ENCODE results near the genes OR4A16, OR5T3, SSRP1, UBE2L6 and YPEL4.

GRCh38 chr11:48114432-48114855 lies 102.2 kb upstream of the OR4B1 start:
- PRO-cap = no peak

- PRO-cap = no peak
Observed at GRCh38 chr11:48135857-48136393, 80.7 kb upstream of the OR4B1 start.

- PRO-cap = no peak
Observed at GRCh38 chr11:55342821-55343493, at the start of gene OR4A16. OR4A16 (plus strand) TSS chr11:55343201.

GRCh38 chr11:56252076-56252320 lies at the start of gene OR5T3:
OR5T3 (plus strand) TSS chr11:56252254.
- PRO-cap = no peak

DNA sequence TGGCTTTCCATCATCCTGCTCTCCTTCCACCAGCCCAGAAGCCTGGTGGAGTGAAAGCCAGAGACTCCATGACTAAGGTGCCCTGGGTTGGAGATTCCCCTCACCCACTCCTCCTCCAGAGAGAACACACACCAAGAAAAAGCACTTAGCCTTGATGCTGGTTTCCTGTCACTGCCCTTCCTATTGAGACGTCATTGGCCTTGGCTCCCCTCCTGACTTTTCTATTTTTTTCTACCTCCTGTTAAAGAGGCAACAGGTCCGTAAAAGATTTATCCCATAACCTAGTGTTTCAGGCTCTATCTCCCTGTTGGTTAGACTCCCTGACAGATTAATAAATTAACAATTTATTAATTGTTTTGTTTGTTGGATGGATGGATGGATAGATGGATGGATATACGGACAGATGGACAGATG lies 38.6 kb upstream of the APLNR start:
- PRO-cap = no peak

DNA sequence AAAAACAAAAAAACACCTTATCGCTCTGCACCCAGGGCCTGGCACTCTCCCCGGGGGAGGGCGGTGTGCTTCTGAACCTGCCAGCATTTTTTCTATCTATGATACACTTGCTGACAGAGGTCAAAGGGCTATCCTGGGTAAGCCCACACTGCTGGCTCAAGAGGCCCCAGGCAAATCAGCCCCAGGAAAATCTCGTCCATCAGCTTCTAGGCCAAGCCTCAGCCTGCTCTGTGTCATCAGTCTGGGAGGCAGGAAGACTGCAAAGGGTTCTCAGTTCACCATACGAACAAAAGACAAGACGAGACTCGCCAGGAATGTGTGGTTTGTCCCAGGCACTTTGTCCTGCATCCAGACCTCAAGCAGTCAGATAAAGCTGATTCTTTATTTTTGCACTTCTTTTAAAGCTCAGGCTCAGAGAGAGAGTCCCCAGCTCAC lies 31.8 kb downstream of the TNKS1BP1 start:
- PRO-cap = no peak

DNA sequence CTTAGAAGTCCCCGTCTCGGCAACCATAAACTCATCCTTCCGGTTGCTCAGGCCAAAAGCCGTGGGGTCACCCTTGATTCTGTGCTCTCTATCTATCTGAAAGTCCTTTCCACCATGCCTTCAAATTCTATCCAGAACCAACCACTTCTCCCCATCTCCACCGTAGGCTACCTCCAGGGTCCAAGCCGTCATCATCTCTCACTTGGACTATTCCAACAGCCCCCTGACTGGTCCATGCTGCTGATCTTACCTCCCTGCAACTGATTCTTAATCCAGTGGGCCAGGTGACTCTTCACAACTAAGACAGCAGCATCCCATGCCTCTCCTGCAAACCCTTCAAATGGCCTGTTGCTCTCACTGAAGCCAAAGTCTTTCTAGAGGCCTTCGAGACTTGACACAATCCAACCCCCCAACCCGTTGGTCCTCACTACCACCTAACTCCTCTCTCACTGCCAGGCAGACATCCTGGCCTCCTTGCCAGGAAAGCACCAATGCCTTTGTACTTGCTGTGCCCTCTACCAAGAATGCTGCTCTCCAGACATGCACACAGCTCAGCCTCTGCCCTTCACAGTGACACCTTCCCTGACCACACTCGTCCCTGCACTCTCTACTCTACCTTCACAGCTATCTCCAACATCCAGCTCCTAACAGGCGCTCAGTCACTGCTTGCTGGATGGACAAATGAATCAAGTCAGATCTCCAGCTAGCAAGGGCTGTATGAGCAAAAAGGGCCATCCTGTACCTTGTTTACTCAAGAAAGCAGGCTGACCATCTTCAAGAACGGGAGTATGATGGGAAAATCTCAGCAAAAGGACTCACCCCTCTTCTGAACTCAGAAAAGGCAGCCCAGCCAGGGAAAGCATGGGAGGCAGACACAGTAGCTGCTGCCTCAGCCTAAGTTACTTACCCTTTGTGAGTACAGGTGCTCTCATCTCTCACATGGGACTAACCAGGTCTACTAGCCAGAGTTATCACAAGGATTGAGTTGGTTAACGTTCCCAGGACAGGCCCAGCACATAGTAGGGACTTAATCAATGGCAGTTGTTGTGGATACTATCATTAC lies 7.9 kb downstream of the TNKS1BP1 start:
- PRO-cap = no peak

- PRO-cap = no peak
Observed at GRCh38 chr11:57330071-57330715, 5.4 kb upstream of the TNKS1BP1 start.

GRCh38 chr11:57334947-57336225 lies at the start of gene SSRP1:
SSRP1 (minus strand) TSS chr11:57335892.
- PRO-cap = bidirectional peak, plus-strand start at chr11:57335953, minus-strand start at chr11:57335870

DNA sequence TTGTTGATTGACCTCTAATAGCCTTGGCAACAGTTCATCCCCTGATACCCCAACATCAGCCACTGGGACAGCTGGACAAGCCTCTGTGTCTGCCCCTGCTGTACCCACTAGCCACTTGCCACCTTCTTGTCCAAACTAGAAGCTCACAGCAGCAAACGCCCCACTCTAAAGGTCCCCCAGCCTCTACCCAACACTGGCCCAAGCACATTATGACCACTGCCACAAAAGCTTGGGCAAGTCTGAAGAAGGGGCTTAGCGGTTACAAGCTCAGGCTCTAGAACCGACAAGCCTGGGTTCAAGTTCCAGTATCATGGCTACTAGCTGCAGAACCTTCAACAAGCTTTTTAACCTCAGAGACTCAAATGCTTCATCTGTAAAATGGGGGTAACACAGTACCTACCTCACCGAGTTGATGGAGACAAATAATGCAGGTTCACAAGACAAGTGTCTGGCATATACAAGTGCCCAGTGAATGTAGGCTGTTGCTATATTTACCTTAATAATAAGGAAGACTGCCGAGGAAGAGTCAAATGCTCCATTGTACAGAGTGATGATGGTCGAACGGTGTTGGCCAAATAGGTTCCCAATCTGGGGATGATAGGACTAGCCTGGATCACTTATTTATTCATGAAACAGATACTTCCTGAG lies 6.3 kb downstream of the SLC43A3 start:
- PRO-cap = no peak

- PRO-cap = no peak
Observed at GRCh38 chr11:57434348-57435218, 7.7 kb upstream of the SLC43A3 start.

GRCh38 chr11:57459778-57460232 lies 523 bp upstream of the RTN4RL2 start:
- PRO-cap = no peak

DNA sequence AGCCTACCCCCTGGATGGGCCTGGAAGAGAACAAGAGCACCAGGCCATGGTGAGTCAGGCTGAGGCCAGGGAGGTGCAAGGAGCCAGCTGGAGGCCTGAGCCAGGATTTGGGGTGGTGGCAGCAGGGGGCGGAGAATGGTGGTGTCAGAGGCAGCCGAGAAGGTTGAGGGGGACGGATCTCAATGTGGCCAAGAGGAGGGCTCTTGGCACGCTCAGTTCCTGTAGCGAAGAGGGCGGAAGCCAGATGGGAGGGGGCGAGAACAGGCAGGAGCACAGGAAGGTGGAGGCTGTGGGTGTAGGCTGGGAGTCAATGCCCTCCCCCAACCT lies 13.7 kb downstream of the RTN4RL2 start:
- PRO-cap = no peak

GRCh38 chr11:57484394-57485175 lies 24.3 kb downstream of the RTN4RL2 start:
- PRO-cap = no peak

DNA sequence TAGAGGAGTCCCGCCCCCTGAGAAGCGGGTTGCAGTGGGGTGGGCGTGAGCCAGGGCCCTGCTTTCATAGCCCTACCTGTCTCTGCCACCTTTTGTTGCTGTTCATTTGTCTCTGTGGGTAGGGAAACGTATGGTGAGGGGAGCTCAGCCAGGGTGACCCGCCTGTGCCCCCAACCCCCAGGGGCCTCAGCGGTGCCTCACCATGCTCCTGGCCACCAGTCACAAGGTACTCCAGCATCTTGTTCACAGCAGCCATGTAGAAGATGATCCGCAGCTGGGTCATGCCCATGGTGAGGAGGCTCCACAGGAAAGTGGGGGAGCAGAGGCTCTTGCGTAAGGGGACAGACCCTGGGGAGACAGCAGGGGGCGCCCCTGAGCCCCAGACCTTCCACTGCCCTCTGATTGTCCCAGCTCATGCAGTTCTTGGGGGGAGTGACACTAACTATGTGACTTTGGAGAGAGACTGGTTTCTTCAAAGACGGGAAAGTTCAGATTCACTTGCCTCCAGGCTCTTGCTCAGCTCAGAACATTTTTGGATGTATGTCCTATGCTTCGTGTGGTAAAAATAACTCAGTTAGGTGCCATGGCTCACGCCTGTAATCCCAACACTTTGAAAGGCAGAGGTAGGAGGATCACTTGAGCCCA lies 23.9 kb downstream of the SLC43A1 start:
- PRO-cap = no peak

- PRO-cap = no peak
Observed at GRCh38 chr11:57497252-57498210, 18.0 kb downstream of the SLC43A1 start.

- PRO-cap = no peak
Observed at GRCh38 chr11:57513035-57513707, 2.3 kb downstream of the SLC43A1 start.

GRCh38 chr11:57529990-57530563 lies 477 bp downstream of the TIMM10 start:
- PRO-cap = no peak

GRCh38 chr11:57567464-57568681 lies at the start of gene UBE2L6:
UBE2L6 (minus strand) TSS chr11:57567672.
- PRO-cap = bidirectional peak, plus-strand start at chr11:57567732, minus-strand start at chr11:57567670

DNA sequence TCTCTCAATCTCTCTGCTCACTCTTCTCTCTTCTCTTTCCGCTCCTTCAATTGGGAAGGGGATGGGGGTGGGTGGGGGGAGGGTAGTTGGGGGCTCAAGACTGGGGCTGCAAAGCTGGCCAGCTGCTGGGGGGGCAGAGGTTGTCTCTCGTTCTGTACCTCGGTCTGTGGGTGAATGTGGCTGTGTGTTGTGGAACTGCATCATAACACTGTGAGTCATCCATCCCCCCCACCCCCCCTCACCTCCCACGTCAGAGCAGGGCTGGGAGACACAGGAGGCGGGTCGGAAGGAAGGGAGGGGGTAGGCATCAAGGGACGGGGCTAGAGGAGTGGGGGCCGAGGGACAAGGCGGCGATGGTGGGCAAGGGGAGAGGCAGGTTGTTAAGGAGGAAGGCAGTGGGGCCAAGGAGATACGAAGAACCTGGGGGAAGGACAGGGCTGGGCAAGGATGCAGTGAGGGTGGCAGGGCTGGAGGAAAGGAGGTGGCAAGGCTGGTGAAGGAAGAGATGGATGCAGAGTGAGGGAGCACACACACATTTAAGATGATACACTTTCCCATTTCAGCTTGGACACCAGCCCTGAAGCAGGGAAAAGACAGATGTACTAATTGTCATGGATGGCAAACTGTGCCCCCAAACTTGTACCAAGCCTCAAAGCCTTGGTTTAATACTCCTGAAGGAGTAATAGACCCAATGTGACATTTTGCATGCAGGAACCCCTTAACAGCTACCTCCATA lies at the start of gene YPEL4:
TSS of gene YPEL4 (minus strand) at position 178 of the 736 bp plus-strand sequence.
- PRO-cap = bidirectional peak, plus-strand start at position 211 of the sequence, minus-strand start at position 176 of the sequence